Airway epithelial cell (primary cell): ENCODE measurements around a stretch of chr6.

- RAMPAGE, long total RNA: no peak
Measured at GRCh38 chr6:163393896-163394267, 20.6 kb upstream of the QKI start.

DNA sequence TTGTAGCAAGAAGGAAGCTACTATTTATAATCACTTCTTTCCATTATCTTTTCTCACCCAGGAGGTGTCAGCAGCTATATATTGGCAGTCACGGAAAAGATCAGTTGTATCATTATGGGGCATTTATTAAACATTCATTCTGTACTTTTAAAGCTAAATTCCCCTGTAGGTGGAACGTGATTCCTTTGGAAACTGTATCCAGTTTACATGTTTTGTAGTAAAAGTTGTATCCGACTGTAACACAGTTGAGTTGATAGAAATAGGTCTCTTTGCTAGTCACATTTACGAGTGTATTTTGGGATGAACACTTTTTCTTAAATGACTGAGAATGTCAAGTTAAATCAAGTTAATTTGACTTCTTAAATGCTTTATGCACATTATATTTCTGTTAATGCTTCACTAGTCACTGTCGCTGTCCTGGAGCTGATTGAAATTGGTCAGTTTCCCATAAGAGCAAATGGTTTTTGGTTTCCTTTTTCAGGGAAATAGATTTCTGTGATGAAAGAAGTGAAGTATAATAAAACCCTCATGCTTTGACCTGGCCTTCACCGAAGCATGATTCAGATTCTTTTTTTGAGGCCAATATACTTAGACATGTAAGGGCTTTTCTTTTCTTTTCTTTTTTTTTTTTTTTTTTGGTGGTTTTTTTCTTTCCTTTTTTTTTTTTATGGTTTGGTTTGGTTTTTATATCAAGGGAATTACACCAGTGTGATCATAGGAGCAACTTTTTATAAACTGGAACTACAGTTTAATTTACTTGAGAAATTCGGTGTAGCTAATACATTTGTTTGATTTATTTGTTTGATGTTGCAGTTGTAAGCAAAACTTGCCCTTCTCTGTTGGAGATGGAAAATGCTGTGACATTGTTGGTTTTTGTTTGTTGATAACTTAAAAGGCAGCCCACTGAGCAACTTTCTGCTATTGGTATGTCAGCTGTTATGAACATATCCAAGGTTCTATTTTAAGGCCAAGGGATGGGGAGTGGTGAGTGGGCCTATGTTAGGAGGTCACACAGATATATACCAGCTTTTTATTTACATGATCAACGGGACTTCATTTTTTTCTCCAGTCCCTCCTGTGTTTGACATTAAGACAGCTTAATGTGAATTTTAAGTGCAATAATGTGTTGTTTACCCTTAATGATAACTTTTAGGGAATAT, 5.4 kb downstream of the QKI start:
- RAMPAGE, long total RNA: no peak

DNA sequence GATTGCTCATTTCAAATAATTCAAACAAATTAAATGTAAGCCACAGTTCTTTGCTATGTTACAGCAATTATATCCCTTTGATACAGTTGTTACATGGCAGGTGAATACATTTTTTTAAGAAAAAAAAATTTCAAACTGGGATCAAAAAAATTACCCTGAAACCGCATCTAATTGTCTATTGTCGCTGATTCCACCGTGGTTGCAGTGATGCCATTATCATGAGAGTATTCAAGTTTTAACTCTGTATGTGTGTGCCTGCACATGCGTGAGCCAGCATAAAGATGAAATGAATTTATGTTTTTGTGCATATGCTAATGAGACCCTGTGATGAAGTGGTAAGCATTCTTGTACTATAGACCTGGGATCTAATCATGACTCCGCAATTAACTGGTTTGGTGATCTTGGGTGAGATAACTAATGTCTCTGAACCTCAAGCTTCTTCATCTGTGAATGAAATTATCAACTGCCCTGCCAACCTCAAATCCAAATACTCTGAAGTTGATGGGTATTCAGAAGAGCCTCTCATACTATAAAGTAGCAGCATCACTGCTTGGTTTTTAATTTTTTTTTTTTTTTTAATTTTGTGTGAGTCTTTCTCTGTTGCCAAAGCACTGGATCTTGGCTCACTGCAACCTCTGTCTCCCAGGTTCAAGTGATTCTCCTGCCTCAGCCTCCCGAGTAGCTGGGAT, 9.7 kb downstream of the QKI start:
- RAMPAGE, long total RNA: no peak

- RAMPAGE, long total RNA: no peak
Measured at GRCh38 chr6:163434891-163435455, 20.5 kb downstream of the QKI start.

- RAMPAGE, long total RNA: no peak
Measured at GRCh38 chr6:163469080-163469345, 54.5 kb downstream of the QKI start.

DNA sequence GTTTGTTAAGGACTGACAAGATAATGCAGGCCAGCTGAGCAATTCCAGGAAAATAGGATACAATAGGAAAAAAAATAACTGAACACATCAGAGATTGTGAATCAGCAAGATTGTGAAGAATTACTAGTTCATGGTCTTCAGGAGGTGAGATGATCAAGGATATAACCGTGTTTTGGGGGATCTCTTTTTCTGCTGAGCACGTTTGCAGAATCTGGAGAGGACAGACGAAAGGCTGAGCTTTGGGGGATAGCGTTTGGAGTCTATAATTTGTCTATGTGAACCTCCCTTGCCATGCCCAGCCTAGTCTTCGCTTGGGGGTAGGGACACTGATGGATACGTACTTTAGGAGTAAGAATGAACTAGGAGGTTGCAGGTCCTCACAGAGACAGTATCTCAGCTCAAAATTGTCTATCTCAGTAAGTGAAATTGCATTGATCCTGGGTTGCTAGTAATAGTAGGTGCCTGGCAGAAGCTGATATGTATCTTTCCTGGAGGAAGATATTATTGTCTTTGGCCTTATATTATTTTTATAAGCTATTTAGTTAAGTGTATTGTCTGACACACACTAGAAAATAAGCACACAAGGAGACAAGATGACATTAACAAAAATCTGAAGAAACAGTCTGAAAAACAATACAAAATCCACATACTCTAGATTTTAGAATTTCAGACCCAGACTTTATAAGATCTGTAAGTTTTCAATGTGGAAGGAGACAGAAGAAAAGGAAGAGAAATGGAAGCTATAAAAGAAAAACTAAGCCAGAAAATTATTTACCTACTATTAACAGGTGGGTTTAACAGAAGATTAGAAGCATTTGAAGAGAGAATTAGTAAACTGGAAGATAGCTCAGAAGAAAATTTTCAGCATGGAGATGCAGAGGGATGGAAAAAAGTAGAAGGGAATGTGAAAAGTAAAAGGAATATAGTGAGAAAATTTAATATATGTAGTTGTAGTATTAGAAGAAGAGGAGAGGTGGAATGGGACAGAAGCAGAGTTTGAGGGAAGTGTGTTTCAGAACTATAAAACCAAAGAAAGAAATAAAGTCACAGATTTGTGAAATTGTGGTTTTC, 55.8 kb downstream of the QKI start:
- RAMPAGE, long total RNA: no peak

DNA sequence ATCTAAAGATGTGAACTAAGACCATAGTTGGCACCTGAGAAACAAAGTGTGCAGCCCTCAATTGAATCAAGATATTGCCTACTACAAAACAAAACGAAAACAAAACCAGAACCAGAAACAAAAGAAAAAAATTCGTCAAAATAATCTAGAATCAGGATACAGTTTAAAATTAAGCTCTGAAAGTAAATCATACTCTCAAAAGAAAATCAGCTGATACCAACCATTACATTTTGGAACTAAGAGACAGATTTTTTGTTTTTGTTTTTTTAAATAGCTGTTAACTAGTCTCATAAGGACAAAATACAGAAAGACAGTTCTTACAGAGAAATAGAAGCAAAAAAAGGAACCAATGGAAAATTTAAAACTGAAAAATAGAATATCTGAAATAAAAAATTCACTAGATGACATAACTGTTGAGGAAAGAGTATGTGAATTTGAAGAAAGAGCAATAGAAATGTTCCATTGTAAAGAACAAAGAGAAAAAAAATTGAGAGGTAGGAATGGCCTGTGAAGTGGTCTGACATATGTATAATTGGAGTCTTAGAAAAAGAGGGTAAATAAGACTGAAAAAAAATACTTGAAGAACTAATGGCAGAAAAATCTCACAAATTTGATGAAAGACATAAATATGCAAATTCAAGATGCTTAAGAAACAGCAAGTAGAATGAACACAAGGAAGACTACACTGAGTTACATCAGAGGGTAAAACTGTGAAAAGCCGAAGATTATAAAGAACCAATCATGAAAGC, 93.3 kb downstream of the QKI start:
- RAMPAGE, long total RNA: no peak

DNA sequence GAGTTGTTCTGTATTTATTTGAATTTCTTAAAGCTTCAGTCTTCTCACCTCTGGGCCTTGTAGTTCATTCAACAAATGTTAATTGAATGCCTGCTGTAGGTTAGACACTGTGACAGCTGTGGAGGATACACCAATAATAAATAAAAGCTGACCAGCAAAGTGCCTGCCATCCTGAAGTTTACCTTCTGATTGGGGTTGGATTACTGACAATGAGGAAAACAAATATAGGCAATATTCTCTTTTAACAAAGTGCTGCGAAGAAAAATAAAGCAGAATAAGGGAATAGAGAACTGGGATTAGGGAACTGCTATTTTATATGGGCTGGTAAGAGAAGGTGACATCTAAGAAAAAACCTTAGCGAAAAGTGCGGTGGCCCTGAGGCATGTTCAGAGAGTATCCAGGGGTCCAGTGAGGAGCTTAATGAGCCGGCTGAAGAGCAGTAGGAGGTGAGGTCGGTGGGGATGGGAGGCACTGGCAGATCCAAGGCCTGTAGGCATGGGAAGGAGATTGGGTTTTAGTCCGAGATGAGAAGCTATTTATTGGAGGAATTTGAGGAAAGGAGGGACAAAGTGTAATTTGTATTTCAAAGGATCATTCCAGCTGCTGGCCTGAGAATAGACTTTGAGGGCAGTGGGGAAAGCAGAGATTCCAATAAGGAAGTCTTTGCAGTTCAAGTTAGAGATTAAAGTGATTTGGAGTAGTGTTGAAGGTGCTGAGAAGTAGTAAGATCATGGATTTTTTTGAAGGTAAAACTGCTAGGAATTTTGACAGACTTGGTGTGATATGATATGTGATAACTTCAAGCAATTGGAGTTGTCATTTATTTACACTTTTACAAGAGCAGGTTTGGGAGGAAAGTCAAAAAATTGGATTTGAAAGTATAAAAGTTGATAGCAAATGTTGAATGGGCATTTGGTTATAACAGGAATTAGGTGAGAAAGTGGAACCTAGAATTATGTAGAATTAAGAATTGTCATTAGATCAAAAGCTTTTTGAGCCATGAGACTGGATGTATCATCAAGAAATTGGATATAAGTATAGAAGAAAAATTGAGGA, 123.9 kb downstream of the QKI start:
- RAMPAGE, long total RNA: no peak

- RAMPAGE, long total RNA: no peak
Measured at GRCh38 chr6:163568561-163569903, 154.5 kb downstream of the QKI start.

DNA sequence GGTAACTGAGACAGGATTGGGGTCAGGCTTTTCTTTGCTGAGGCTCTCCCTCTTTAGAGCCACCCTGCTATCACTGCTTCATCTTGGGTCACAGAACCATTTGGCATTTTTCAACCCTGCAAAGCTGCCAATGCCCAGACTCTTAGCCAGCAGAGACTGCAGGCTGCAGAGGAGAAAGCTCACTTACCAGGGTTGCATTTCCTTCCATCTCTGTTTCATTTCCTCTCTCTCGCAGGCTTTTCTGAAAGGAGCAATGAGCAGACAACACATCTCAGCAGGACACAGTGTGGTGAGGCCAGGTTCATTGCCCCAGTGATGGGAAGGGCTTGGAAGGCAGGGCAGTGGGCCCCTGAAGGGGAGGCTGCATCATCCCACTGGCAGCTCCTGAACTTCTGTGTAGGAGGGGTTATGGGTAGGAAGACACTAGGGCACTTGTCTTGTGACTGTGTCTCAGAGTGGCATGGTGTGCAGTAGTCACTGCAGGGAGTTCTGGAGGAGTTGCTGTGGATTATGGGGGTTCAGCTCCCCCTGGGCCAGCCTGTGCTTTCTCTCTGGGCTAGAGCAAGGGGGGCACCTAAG, 246.7 kb downstream of the QKI start:
- RAMPAGE, long total RNA: no peak

DNA sequence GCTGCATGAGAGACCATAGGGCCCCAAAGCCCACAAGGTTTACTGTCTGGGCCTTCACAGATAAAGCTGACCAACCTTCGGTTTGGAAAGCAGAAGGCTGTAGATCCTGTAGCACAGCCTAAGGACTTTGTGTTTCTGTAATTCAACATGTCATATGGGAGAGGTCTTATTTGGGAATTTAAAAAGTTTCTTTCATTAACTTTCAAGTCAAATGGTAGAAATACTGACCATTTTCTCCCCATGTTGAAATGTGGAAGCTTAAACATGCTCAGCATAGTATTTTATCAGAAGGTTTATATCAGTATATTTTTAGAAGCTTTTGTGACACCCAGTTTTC, 362.9 kb downstream of the QKI start:
- RAMPAGE, long total RNA: no peak

GRCh38 chr6:163814432-163815147, 400.1 kb downstream of the QKI start:
- RAMPAGE, long total RNA: no peak

GRCh38 chr6:163943542-163944097, 529.1 kb downstream of the QKI start:
- RAMPAGE, long total RNA: no peak

GRCh38 chr6:164069155-164069728, 654.7 kb downstream of the QKI start:
- RAMPAGE, long total RNA: no peak

- RAMPAGE, long total RNA: no peak
Measured at GRCh38 chr6:164105679-164106136, 691.2 kb downstream of the QKI start.

GRCh38 chr6:164107559-164108102, 693.1 kb downstream of the QKI start:
- RAMPAGE, long total RNA: no peak

DNA sequence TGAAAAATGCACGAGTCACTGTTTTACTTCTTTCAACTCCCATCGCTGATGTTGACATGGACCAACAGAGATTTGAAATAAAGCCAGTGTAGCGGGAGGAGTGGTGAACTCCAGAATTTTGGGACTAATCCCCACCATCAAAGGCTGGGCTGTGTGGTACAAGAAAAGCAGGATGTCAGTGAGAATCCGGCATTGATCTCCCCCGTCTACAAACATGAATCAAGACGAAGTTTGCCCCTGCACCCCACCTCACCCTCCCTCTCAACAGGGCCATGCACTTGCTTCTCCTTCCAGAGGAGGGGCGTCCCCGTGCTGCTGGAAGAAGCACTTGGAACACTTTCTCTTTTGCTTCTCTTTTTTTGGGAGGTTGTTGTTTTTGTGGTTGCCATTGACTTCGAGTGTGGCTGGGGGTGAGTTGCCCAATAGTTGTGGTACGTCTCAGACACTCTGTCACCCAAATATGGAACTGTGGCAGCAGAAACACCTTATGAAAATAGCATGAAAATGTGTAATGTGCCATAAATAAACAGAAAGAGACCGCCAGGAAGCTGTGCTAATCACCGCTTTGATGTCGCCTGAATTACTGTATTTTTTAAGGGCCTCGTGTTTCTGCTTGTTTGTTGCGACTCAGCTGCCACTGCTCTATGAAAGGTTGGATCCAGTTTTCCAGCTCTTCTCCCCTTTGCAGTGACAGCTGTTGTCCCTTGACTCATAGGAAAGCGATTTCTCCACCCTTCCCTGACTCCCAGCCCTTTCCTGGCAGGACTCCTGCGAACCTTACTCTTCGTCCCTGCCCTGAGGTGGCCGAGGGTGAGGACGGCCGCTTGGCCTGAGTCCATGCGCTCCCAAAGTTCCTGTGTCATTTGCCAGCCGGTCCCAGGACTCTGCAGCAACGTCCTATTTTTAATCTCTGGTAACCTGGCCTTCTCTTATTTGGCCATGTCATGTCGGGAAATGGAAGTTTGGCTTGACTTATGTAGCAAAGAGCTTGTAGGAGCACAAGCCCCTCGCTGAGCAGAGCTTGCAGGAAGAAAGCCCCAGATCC, 694.4 kb downstream of the QKI start:
- RAMPAGE, long total RNA: no peak

DNA sequence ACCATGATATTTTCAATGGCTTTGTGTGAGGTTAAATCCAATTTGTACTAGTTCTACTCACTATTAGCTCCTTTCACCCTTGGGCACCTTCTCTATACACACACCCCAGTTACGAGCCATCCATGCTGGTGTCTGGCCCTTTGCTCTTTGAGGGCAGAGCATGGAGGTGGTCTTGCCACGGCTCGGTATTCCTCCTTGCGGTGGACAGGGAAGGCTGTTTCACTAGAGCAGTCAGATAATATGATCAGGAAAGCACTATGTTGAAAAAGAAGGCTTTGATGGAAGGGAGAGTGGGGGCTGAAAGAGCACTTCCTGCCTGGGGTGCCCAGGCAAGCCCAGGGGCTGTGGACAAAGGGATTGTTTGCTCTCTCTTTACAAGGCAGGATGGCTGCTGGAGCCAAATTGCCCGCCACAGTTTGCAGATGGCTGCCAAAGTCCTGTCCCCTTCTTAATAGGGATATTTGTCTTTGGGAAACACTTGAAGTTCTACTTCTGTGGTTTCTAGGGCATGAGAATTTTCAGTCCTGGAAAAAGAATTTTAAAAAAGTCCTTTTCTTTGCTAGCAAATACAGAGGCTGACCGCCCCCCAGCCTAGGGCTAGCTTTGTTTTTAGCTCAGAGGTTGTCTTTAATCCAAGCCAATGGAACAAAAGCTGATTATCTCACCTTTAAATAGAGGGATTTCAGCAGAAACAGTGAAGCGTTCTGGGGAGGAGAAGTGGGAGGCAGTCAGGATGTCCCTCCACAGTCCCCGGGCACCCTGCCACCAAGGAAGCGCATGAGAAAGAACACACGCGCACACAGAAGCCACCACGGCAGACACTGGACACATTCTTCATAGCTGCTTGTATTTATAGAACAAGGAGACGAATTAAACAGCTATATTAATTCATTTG, 736.6 kb downstream of the QKI start:
- RAMPAGE, long total RNA: no peak

DNA sequence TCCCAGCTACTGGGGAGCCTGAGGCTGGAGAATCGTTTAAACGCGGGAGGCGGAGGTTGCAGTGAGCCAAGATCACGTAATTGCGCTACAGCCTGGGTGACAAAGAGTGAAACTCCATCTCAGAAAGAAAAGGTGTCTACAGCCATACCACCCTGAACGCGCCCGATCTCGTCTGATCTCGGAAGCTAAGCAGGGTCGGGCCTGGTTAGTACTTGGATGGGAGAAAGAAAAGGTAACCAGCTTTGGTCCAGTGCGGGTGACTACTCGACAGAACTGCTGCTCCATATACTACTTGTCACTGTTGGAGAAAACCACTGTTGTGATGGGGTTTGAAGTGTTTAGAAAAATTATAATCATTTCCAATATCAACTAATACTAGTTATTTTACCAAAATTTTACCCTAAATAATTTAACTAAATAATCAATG, 100.0 kb upstream of the C6orf118 start:
- RAMPAGE, long total RNA: no peak

GRCh38 chr6:166253877-166254515, 54.2 kb downstream of the PRR18 start:
- RAMPAGE, long total RNA: no peak